ENCODE measurements around the genes SLAMF1 and TOMM40L.

DNA sequence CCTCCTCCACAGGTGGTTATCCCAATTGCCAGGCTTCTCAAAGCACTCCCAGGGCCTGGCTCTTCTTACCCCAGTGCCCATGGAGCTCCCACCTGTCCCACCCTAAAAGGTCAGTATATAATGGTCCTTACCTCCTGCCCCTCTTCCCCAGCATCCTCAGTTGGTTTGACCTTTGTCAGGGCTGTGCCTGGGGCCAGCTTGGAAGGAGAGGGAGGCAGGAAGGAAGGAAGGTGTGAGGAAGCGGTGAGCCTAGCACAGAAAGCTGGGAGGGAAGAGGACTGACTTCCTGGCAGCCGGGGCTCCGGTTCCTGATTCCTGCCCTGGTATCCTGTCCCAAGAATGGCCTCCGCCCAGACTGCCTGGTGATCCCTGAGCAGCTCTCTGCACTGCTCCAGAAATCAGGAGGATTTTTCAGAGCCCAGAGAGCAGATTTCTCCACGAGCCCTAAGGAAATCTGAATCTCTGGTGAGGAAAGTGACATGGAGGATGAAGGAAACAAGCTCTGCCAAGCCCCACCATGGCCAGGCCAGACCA lies 3.0 kb downstream of the PEA15 start:
- PRO-cap = no peak
- CAGE, long polyA plus RNA = no peak

GRCh38 chr1:160214416-160215414 lies 9.5 kb downstream of the PEA15 start:
- PRO-cap = no peak
- CAGE, long polyA plus RNA = no peak

DNA sequence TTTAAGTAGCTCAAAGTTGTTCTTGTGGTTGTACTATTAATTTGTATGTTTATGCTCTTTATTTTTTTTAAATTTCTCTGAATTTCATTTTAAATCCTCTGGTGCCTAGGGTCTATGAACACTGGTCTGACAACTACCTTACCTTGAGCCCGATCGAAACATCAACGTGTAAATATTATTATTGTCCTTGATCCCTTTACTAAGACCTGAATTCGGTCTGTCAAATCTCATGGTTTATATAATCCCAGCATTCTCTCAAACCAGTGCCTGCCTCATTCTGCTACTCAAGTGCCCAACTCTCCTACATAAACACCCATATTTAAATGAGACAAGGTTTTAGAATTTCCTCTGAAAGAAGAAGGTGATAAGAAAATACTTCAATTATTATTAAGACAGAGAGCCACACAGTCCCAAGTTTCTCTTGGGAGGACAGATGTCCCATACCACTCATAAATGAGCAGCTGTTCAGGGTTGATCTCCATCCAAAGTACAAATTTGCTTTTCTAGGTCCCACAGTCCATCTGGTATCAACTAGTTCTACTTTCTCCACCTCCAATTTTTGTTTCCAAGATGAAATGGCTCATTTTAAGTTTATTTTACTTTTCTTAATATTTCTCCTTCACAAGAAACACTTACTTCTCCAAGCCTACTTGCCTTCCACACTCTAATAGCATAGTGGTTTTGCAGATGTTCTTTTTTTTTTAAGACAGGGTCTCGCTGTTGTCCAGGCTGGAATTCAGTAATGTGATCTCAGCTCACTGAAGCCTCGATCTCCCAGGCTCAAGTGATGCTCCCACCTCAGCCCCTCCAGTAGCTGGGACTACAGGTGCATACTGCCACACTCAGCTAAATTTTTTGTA lies 11.3 kb downstream of the DCAF8 start:
- PRO-cap = no peak
- CAGE, long polyA plus RNA = no peak

DNA sequence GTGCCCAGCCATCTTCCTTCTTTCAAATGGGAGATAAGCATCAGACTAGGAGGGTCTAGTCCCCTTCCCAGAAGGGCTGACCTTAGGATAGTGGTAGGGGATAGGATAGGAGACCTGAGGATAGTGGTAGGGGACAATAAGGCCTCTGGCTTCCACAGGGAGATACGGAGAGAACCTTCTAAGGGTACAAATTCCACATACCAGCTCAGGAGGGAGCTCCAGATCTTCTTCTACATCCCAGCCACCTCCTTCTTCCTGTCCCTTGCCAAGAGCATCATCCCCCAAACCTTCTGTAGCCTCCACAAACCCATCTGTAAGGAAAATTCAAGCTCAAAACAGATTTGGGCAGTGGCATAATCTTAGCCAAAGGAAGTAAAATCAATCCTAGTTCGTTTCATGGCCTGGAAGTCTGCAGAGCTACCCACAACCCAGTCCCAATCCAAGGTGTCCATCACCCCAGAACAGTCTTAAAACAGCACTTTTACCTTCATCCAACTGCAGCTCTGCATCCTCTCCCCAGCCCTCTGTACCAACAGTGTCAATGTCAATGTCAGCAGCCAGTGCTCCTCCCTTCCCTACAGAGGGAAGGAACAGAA lies 9.4 kb upstream of the PEX19 start:
- PRO-cap = no peak
- CAGE, long polyA plus RNA = no peak

- PRO-cap = no peak
- CAGE, long polyA plus RNA = no peak
Measured at GRCh38 chr1:160338534-160339843, 4.1 kb downstream of the COPA start.

GRCh38 chr1:160521901-160522623 lies 993 bp downstream of the SLAMF6 start:
- PRO-cap = no peak
- CAGE, long polyA plus RNA = no peak

GRCh38 chr1:160560339-160560710 lies 19.0 kb downstream of the CD84 start:
- PRO-cap = no peak
- CAGE, long polyA plus RNA = no peak

DNA sequence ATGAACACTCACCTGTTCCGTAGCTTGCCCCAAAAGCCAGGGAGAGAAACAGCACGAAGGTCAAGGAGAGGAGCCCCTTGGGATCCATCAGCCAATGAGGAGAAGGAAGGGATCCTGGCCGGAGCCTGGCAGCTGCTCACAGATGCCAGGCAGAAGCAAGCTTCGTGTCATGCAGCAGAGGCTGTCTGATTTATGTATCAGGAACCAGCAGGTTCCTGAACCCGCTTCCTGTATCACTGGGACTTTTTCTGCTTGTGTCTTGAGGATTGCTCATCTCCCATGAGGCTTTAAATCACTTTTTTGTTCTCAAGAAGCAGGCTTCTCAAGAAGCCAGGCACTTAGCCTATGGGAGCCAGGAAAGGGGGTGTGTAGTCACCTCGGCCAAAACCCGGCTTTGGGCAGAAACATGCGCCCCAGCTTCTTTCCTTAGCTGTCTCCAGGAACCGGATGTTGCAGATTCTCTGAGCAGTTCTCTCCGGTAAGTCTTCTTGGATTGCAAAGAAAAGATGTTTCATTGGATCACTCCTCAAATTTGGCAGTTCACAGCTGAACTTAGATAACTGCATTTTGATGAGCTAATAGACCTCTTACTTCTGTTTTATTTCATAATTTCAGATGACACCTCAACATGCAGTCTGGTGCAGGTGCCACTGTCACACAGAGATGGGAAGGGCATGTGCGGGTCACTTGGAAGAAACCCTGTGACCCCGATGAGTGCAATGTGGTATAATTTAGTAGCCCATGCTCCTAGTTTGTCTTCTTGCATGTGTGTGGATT lies at the start of gene SLAMF1:
SLAMF1 (minus strand) TSS at position 187 of the 777 bp plus-strand sequence.
- PRO-cap = bidirectional peak, plus-strand start at position 242 of the sequence, minus-strand start at position 164 of the sequence
- CAGE, long polyA plus RNA = start-site peak on the plus strand centred at position 285 of the sequence, 292 bp wide, 24 and 15 reads in 2 replicates

DNA sequence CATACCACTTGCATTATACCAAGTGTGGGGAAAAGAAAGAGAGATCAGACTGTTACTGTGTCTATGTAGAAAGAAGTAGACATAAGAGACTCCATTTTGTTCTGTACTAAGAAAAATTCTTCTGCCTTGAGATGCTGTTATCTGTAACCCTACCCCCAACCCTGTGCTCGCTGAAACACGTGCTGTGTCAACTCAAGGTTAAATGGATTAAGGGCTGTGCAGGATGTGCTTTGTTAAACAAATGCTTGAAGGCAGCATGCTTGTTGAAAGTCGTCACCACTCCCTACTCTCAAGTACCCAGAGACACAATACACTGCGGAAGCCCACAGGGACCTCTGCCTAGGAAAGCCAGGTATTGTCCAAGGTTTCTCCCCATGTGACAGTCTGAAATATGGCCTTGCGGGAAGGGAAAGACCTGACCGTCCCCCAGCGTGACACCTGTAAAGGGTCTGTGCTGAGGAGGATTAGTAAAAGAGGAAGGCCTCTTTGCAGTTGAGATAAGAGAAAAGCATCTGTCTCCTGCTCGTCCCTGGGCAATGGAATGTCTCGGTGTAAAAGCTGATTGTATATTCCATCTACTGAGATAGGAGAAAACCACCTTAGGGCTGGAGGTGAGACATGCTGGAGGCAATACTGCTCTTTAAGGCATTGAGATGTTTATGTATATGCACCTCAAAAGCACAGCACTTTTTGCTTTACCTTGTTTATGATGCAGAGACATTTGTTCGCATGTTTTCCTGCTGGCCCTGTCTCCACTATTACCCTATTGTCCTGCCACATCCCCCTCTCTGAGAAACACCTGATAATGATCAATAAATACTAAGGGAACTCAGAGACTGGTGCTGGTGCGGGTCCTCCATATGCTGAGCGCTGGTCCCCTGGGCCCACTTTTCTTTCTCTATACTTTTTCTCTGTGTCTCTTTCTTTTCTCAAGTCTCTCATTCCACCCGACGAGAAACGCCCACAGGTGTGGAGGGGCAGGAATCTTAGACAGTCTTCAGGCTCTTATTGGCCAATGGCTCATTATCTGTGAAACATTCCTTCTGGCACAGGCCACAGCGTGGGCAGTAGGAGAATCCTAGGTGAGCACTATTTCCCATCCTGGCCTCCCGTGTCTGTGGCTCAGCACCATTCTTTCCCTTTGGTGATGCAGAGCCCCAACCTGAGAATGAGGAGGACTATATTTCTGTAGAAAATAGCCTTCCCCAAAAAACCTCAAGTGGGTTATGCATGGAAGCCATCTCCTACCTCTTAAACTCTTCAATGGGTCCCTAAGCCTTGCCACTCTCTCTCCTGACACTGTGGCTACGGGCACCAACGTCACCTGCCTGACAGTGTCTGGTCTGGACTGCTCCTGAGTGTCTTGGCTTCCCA lies 5.8 kb upstream of the SLAMF1 start:
- PRO-cap = no peak
- CAGE, long polyA plus RNA = no peak

DNA sequence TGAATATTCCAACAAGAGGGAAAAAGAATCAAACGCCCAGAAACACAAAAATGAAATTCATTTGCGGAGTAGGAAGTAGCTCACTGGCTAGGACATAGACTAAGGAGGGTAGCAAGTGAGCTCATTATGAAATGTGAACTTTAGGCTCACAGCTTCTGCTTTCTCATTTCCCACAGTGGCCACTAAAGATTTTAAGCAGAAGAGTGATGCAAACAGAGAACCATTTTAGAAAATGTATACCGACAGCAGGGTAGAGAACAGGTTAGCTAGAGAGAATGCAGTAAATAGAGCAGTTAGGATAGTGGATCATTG lies 3.5 kb downstream of the CD48 start:
- PRO-cap = unidirectional peak, plus-strand start at position 223 of the sequence
- CAGE, long polyA plus RNA = no peak

GRCh38 chr1:160781415-160781713 lies 14.6 kb upstream of the LY9 start:
- PRO-cap = no peak
- CAGE, long polyA plus RNA = no peak

DNA sequence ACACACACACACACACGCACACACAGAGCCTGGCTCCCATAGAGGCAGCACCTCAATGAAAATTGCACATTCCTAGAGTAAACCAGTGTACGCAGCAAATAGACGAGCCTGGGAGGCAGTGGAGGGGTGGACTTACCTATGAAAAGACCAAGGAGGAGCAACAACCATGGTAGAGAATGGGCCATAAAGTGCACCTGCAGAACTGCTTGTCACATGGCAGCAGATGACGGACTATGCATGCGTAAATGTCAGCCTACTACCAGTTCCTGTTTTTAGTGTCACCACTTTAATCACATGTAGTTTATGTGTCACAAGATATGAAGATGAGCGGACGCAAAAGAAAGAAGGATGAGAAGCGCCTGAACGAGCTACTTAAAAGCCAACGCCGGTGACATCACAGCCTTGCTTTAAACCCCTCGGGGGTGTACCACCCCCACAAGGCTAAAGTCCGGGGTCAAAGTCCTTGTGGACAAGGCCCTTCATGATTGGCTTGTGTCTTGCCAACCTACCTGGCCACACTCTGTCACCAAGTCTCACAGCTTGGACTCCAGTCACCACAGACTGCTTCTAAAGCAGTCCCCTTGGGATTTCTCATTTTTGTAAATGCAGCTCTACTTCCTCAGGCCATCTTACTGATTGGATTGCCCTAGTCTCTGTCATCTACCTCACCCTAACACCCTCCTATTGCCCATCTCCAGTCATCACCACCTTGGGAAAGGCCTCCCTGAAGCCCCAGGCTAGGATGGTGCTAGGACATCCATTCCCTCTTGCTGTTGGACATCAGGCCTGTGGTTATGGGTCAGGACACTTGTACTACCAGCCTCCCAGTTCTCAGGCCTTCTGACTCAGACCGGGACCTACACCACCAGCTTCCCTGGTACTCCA lies 6.1 kb upstream of the LY9 start:
- PRO-cap = bidirectional peak, plus-strand start at position 304 of the sequence, minus-strand start at position 140 of the sequence; bidirectional peak, plus-strand start at position 529 of the sequence, minus-strand start at position 535 of the sequence
- CAGE, long polyA plus RNA = no peak

- PRO-cap = no peak
- CAGE, long polyA plus RNA = no peak
Measured at GRCh38 chr1:160880829-160881660, 3.9 kb downstream of the ITLN1 start.

DNA sequence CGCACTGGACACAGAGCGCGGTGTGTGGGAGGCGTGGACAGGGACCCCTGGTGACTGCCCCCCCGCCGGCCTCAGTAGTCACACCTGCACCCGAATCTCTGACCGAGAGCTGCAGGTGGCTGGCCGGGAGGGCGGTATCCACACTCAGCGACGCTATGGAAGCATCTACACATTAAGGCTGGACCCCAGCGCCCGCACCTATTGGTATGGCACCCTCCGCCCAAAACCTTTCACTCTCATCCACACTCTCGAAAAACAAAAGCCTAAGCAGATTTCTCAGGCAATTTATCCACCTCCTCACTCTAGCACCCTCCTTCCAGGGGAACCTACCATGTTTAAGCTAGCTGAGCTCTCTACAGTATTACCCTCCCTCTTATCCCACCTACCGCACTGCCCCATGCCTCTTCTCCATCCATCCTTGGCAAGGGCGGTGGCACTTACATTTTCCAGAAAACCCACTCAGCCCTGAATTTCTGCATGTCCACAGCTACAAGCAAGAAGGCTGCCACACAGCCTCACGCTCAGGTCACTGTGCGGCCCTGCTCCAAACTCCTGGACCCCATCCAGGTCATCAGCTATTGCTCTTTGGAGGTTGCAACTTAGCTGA lies 801 bp downstream of the KLHDC9 start:
- PRO-cap = no peak
- CAGE, long polyA plus RNA = no peak

DNA sequence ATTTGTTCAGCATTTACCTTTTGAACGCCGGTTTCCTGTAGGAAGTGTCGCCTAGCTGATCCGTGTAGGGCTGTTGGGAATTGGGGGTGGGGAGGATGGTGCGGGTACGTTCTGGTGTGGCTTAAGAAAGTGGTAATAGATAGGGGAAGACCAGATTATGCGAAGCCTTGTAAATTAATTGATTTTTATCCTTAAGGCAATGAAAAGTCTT lies 628 bp upstream of the DEDD start:
- PRO-cap = no peak
- CAGE, long polyA plus RNA = no peak

DNA sequence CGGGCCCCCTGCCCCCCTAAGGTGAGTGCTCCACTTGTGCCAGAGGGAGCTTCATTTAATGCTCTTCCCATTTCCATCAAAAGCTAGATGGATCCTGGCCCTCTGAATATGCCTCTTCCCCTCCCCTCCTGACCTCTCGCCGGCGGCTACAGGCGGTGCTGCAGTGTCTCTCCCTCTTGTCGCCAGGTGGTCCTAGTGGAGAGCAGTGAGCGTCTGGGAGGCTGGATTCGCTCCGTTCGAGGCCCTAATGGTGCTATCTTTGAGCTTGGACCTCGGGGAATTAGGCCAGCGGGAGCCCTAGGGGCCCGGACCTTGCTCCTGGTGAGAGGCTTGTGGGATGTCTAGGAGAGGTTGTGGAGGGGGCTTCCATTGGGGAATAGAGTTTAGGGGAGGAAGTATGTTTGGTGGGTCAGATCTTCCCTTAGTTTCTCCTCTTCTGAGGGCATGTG lies 712 bp downstream of the PPOX start:
- PRO-cap = no peak
- CAGE, long polyA plus RNA = no peak

DNA sequence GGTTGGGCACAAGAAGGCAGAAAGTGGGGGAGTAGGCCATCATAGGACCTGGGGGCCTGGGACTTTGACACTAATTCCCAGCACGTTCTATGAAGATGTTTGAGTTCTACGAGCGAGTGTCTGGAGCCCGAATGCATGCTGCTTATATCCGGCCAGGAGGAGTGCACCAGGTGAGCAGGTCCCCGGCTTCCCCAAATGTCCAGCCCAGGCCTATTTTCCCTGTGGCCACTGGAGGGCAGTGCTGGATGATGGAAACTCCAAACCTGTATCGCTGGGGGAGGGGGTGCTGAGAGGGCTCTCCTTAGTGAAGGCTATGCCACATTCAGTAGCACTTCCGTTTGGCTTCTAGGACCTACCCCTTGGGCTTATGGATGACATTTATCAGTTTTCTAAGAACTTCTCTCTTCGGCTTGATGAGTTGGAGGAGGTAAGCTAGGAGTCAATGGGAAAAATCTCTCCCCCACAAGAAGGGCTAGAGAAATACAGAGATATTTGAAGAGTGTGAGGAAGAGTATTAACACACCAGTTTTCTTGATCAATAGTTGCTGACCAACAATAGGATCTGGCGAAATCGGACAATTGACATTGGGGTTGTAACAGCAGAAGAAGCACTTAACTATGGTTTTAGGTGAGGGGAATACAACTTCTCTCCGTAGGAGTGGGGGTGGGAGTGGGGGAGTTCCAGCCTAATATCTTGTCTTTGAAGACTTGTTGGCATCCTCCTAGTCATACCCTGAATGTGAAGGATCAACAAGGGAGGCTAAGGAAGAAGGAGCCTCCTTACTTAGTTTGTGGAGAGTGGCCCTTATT lies 5.1 kb upstream of the FCER1G start:
- PRO-cap = no peak
- CAGE, long polyA plus RNA = no peak

DNA sequence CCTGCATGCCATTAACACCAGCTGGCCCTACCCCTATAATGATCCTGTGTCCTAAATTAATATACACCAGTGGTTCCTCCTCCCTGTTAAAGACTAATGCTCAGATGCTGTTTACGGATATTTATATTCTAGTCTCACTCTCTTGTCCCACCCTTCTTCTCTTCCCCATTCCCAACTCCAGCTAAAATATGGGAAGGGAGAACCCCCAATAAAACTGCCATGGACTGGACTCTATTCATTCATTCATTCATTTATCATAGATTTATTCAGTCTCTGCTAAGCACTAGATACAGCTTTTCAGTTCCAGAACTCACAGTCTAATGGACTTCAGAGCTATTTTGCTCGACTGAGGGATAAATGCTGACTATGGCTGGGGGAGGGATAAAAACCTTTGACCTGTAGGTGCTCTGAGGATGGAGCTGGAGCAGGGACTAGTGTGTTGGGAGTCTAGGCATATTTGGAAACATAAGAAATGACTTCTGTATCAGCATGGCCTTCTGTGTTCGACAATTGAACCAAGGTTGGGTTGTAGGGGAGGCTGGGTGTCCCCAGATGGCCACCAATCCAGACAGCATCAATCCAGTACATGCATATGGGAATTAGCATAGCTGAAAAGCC lies 4.0 kb downstream of the FCER1G start:
- PRO-cap = no peak
- CAGE, long polyA plus RNA = no peak

GRCh38 chr1:161225543-161225827 lies 375 bp upstream of the TOMM40L start:
- PRO-cap = bidirectional peak, plus-strand start at chr1:161226060, minus-strand start at chr1:161225767
- CAGE, long polyA plus RNA = no peak

GRCh38 chr1:161225828-161226826 lies at the start of gene TOMM40L:
TOMM40L (plus strand) TSS chr1:161226060.
- PRO-cap = bidirectional peak, plus-strand start at chr1:161226060, minus-strand start at chr1:161225767
- CAGE, long polyA plus RNA = no peak

All from B cell (primary cell).